Measurements from ENCODE around the genes CD8A and CD8B.

DNA sequence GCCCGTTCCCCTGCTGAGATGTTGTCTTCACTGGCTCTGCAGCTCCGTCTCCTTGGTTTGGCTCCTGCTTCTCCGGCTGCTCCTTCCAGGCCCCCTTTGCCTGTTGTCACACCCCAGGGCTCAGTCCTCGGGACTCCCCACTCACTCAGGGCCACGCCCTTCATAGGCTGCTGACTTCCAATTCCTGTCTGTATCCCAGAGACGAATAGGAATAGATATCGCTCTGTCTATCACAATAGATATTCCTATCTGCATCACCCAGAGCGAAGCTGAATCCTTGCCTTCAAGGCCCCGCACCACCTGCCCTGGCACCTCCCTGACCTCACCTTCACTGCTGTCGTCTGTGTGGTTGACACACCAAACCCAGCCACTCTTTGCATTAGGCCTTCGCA is 43.3 kb downstream of the ATOH8 start:
- PRO-cap, result no peak

GRCh38 chr2:85924334-85925033 is 35.7 kb upstream of the ST3GAL5 start:
- PRO-cap, result no peak

DNA sequence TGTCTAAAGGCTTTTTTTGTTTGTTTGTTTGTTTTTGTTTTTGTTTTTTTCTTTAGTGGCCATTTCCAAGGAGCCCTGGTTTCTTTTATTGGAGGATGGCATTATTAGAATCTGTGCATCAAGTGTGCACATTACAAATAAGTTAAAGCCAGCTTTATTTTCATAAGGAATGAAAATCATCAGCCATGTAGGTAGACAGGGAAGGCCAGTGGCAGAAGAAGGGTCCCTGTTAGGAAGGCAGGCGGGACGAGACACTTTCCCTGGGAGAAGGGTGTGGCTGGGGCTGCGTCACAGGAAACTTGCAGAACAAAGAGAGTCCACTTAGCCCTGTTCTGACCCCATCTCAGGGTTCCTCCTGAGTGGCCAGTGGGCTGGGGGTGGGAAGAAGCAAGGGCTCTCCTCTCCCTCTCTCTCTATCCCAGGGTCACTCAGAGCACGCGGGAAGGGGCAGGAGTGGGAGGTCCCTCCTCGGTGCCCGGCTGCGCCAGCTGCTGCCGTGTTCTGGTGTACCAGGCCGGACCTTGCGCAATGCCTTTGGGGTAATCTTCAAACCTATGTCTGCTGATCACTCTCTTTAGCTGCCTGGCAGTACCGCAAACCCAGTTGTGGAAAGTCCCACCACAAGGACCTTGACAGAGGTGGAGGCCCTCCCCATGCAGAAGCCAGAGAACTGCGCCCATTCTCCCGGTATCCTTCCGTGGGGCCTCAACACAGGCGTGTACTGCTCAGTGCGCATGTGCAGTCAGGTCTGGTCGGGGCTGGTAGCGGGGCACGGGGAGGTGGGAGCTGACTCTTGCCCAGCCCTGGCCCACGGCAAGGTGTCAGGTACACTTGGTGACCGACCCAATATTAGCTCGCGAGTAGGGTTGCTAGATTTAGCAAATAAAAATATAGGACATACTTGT is 47.7 kb upstream of the ST3GAL5 start:
- PRO-cap, result no peak

DNA sequence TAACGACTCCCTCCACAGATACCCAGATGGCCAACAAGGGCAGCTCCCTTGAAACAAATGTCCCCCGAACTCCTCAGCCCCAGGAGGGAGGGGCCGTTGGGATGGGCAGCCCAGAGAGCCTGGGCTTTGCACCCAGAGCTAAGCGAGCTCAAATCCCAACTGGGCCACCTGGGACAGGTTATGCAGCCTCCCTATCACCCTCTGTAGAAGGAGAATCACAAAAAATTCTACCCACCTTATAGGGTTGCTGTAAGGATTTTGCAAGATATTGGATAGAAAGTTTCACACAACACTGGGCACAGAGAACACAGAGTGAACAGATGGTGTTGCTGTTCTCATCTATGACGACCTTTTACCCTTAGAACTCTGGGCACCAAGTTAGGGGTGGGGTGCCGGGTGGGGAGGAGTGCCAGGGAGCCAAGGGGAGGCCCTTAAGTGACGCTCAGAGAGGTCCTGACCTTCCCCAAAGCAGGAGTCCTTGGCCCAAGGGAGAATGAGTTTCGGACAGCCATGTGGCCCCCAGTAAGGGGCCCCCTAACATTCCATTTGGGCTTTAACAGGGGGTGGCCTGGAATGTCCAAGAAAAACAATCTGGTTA is 107.9 kb downstream of the POLR1A start:
- PRO-cap, result no peak

DNA sequence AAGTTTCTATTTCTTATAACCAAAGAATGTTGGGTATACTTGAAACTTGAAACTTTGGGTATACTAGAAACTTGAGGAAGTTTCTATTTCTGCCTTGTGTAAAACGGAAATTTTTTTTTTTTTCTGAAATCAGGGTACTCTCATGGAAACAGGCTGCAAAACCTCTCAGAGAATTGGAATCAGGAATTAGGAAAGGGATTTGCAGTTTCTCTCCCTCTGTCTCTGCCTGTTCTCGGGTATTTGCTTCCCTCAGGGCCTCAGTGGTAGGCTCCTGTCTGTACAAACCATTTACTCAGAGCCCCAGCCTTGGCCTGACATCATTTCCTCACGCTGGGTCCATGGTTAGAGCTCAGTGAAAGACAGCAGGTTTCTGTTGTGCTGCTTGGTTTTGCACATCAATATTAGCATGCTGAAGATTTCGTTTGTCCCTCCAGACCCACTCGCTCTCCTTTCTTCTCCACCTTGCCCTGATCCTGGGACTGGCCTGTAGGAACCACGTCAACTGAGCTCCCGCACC is 106.5 kb downstream of the POLR1A start:
- PRO-cap, result no peak

- PRO-cap, result no peak
Observed at GRCh38 chr2:86020641-86021807, 84.7 kb downstream of the POLR1A start.

DNA sequence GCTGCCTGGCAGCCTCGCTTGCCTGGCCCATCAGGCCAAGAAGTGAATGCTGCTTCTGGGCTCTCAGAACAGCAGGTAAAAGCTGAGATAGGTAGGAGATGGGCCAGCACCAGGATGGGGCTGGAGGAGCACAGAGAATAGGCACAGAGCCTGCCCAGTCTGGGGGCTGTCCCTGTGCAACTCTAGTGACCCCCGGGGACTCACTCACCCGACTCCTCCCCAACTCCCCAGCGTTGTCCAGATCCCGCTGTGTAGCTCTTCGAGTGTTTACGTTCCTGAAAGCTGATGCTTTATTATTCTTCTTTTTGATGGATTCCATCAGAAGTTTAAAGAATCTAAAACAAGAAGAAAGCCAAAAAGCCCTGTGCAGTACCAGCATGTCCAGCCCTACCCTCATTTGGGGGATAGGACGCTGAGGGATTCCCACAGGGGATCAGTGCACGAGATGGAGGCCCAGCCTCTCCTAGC is 72.2 kb downstream of the POLR1A start:
- PRO-cap, result no peak

- PRO-cap, result no peak
Observed at GRCh38 chr2:86038177-86039251, 67.2 kb downstream of the POLR1A start.

DNA sequence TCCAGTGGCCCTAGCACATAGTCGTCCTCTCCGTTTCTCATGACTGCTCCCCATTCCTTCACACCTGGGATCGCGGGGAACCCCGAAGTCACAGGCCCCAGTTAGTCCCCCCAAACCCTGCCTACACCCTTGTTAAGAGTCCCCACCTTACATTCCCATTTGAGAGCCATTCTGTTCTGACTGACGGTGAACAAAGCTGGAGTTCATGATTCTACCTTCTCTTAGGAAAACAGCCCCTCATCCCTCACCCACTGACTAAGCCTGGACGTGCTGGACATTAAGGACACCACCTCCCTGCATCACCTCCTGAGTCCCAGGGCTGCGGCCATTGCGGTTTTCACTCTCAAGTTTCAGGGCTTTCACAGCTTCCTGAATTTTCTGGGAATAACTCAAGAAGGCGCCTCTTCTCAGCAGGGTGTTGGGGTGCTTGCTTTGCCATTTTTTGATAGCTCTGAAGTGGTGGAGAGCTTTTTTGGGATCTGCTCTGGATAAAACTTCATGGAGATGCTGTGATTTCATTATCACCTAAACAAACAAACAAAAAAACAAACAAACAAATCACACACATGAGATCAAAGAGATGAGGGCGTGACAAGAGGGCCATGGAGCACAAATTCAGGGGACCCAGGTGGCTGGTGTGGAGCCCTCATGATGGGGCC is 62.9 kb downstream of the POLR1A start:
- PRO-cap, result no peak

DNA sequence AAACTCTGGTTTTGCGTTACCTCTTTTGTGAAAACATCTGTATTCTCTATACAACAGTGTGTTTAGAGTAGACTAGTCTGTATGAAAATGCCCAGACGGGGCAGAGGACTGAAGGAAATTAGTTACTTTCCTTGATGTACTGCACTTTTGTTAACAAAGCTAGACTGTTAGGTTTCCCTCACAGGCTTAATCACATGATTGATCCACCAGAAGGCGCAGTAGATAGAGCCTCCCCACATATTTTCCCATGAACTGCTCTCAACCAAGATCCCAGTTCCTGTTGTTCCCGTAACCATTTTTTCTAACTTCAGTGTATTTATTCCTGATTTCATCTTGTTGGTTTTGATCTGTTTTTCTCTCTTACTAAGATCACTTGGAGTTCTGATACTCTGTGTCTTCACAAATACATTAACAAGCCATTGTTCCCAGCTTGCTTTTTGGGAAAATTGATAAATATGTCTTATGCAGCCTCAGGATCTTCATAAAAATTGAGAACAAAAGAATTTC is 2.7 kb downstream of the MRPL35 start:
- PRO-cap, result no peak

- PRO-cap, result no peak
Observed at GRCh38 chr2:86251701-86252645, 52.7 kb downstream of the MRPL35 start.

- PRO-cap, result bidirectional peak, plus-strand start at chr2:86440937, minus-strand start at chr2:86440674; bidirectional peak, plus-strand start at chr2:86441402, minus-strand start at chr2:86441180
Observed at GRCh38 chr2:86440378-86441272, 546 bp upstream of the KDM3A start.

DNA sequence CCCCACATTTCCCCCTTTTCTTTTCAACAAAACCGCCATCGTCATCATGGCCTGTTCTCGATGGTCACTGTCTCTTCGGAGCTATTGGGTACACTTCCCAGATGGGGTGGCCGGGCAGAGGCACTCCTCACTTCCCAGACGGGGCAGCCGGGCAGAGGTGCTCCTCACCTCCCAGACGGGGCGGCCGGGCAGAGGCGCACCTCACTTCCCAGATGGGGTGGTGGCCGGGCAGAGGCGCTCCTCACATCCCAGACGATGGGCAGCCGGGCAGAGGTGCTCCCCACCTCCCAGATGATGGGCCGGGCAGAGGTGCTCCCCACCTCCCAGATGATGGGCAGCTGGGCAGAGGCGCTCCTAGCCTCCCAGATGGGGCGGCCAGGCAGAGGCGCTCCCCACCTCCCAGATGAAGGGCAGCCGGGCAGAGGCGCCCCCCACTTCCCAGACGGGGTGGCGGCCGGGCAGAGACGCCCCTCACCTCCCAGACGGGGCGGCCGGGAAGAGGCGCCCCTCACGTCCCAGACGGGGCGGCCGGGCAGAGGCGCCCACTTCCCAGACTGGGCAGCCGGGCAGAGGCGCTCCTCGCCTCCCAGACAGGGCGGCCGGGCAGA is 14.5 kb downstream of the CHMP3 start:
- PRO-cap, result no peak

DNA sequence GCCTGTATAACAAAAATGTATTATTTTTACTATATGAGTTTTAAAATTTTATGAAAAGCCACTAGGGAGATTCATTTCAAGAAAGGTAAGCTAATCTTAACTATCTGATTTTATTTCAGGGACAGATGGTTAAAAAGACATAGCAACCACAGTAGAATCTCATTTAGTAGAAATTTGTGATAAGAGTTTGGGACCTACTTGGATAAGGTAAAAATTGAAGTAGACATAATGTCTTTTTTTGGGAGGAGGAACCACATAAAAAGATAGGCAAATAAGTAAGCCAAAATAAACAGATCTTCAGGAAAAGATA is 30.2 kb upstream of the RMND5A start:
- PRO-cap, result no peak

- PRO-cap, result no peak
Observed at GRCh38 chr2:86694905-86695413, 25.1 kb upstream of the RMND5A start.

GRCh38 chr2:86790759-86791173 is at the start of gene CD8A:
Gene CD8A, minus strand, starts transcription at chr2:86790913.
- PRO-cap, result no peak

GRCh38 chr2:86793585-86794188 is 3.0 kb upstream of the CD8A start:
- PRO-cap, result no peak

GRCh38 chr2:86837248-86837667 is 24.4 kb downstream of the CD8B start:
- PRO-cap, result no peak

GRCh38 chr2:86861572-86862141 is at the start of gene CD8B:
Gene CD8B, minus strand, starts transcription at chr2:86861886.
- PRO-cap, result no peak

GRCh38 chr2:87455739-87456328 is 292.1 kb upstream of the PLGLB2 start:
- PRO-cap, result no peak